REH cell (cell line): ENCODE data around the genes FBXO3 and CAPRIN1.

- PRO-cap, result no peak
These were observed 13.7 kb downstream of the CD59 start for GRCh38 chr11:33722395-33723079.

DNA sequence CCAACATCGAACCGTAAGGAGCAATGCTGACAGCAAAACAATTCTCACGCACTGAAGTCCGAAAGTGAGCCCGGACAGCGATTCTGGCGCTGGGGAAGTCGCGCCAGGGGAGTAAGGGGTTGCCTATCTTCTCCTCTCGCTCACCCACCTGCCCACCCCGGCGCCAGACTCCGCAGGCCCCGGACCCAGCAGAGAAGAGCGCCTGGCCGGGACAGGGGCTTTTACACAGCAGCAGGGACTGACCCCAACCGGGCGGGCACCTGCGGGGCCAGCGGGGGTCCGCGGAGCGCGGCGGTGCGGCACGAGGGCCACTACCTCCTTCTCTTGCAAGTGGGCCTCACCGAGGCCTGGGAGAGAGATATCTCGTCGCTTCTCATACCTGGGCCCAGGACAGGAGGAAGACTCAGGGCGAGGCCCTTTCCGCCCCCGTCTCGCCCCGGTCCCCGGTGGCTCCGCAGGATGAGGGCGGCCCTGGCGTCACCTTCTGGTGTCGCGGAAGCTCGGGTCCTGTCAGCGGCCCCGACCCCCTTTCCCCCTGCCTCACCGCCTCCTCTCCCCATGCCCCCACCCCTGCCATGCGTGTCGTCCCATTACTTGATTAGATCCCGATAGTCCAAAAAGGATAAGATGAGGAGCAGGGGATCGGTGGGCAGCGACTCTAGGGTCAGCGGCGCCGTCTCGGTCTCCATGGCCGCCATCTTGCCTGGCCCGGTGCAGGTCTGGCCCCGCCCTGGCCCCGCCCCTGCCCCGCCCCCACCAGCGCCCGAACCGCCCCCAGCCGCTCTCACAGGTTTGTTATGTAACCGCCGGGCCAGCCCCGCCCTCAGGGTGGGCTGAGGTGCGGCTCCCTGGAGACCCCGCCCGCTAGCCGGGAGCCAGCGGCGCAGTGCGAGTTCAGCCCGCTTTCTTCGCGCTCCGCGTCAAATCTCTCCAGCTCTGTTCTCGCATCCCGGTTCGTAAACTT lies at the start of gene FBXO3:
Gene FBXO3 (minus strand): TSS at position 721 of the 964 bp plus-strand sequence.
- PRO-cap, result bidirectional peak, plus-strand start at position 864 of the sequence, minus-strand start at position 721 of the sequence

- PRO-cap, result no peak
These were observed 17.4 kb upstream of the CAPRIN1 start for GRCh38 chr11:34034097-34034475.

DNA sequence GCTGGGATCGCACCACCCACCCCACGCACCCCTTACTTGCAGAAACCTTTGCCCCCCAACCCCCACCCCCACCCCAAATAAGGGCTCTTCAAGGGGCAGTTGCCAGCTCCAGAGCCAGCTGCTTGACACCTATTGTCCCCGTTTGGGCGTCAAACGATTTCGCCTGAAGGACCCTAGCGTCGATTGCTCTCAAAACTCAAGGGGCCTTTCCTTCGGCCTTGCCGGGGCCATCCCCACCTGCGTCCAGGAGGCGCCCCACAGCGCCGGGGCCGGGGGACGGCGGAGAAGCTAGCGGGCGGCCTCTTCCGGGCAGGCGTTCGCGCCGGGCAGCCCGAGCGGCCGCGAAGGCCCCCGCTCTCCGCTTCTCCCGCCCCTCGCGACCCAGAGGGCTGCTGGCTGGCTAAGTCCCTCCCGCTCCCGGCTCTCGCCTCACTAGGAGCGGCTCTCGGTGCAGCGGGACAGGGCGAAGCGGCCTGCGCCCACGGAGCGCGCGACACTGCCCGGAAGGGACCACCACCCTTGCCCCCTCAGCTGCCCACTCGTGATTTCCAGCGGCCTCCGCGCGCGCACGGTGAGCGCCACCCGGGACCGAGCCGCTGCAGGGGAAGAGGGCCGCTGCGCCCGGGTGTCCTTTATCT lies at the start of gene CAPRIN1:
Gene CAPRIN1 (plus strand): TSS at position 431 of the 638 bp plus-strand sequence.
- PRO-cap, result bidirectional peak, plus-strand start at position 430 of the sequence, minus-strand start at position 144 of the sequence

DNA sequence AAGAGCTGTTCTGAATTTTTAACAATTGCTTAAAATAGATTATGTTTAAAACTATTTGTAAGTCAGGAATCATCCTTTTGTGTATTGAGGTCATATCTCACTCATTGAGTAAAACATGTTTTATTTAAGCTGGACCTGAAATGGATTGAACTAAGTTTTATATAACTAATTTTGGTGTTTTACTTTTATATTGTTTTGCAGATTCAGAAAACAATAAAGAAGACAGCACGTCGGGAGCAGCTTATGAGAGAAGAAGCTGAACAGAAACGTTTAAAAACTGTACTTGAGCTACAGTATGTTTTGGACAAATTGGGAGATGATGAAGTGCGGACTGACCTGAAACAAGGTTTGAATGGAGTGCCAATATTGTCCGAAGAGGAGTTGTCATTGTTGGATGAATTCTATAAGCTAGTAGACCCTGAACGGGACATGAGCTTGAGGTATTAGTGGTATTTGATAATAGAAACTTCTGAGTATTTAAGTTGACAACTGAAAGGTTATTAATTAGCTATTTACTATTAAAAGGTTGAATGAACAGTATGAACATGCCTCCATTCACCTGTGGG lies 24.6 kb downstream of the CAPRIN1 start:
- PRO-cap, result no peak

- PRO-cap, result no peak
These were observed 1.2 kb upstream of the NAT10 start for GRCh38 chr11:34104013-34104838.

GRCh38 chr11:34501381-34502060 lies 12.1 kb downstream of the ELF5 start:
- PRO-cap, result no peak

- PRO-cap, result no peak
These were observed 13.8 kb downstream of the EHF start for GRCh38 chr11:34634679-34635207.

GRCh38 chr11:34825217-34826233 lies 90.7 kb downstream of the APIP start:
- PRO-cap, result no peak

DNA sequence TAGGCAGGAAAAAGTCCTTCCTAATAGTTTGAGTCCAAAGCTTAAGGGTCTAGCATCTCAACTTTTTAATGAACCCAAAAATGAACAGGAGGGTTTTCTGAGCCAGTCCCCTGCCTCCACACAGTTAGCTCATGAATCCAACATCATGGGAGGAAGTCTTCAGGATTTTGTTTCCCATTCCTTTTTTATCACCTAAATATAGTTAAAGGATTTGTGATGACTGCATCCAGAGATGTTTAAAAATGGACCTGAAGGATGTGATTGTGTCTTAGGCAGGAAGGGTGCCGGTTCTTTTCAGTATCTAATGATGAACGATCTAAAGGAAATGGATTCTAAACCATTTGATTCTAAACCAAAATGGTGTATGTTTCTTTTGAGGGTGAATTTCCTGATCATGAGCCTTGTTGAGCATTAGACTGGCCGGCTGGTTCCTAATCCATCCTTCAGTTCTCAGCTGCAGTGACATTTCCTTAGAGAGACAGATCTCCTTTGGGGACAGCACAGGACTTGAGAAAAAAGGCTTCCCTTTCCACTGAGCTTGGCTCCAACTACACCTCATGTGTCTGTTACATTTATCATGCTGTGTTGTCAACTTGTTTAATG lies 17.3 kb downstream of the CD44 start:
- PRO-cap, result no peak

GRCh38 chr11:35165684-35166558 lies 26.9 kb downstream of the CD44 start:
- PRO-cap, result bidirectional peak, plus-strand start at chr11:35166288, minus-strand start at chr11:35166173

- PRO-cap, result no peak
These were observed 75.9 kb downstream of the CD44 start for GRCh38 chr11:35214568-35215481.

DNA sequence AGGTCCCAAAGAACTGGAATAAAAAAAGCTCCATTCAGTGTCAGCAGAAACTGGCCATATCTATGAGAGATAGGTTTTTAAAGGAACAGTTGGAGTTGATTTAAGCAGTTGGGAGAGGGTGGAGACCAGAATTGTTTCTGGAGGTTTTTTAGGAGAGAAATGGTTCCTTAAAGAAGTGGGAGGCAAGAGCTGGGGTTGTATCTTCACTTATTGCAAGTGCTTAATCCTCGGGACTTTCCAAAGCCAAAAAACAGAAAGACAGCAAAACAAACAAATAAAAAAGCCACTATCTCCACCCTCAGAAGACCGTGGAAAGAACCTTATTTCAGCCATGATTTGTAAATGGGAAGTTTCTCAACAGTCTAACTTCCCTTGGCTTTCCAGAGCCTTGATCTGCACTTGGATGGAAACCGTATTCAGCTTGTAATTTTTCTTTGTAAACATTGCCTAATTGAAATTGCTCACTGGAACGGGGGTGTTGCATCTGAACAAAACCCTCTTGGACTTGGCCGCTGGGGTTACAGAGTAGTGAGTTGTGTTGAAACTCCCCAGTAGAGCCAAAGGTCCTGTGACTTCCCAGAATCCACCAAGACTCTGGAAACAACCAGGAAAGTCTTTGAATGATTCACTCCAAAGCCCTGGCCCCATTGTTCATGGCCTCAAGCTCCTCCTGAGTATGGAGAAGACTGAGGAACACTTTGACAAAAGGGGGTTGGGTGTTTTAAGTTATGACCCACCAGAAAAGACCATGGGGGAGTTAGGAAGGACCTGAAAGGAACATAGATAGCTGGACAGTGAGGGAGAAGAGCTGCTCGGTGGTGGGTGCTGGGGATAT lies 115.5 kb downstream of the SLC1A2 start:
- PRO-cap, result no peak

- PRO-cap, result no peak
These were observed 79.2 kb downstream of the SLC1A2 start for GRCh38 chr11:35340085-35340581.

- PRO-cap, result no peak
These were observed 4.7 kb upstream of the SLC1A2 start for GRCh38 chr11:35424038-35424475.

GRCh38 chr11:35618685-35619508 lies 637 bp downstream of the FJX1 start:
- PRO-cap, result unidirectional peak, minus-strand start at chr11:35618925

- PRO-cap, result no peak
These were observed 118.7 kb downstream of the TRIM44 start for GRCh38 chr11:35781224-35781666.

- PRO-cap, result bidirectional peak, plus-strand start at chr11:36377523, minus-strand start at chr11:36377420; bidirectional peak, plus-strand start at chr11:36377735, minus-strand start at chr11:36377705
These were observed 81.1 kb downstream of the PRR5L start for GRCh38 chr11:36376871-36377944.

- PRO-cap, result no peak
These were observed 1166.6 kb downstream of the LRRC4C start for GRCh38 chr11:40292413-40293592.

- PRO-cap, result no peak
These were observed 1071.9 kb downstream of the LRRC4C start for GRCh38 chr11:40387443-40387973.